Islet of Langerhans (tissue), 1 donor: ENCODE data around the genes EXTL1, SH3BGRL3 and CRYBG2.

GRCh38 chr1:25933388-25933926, 27.2 kb upstream of the STMN1 start:
- RRBS: no CpG with 5 or more reads among the region's 5 CpGs

DNA sequence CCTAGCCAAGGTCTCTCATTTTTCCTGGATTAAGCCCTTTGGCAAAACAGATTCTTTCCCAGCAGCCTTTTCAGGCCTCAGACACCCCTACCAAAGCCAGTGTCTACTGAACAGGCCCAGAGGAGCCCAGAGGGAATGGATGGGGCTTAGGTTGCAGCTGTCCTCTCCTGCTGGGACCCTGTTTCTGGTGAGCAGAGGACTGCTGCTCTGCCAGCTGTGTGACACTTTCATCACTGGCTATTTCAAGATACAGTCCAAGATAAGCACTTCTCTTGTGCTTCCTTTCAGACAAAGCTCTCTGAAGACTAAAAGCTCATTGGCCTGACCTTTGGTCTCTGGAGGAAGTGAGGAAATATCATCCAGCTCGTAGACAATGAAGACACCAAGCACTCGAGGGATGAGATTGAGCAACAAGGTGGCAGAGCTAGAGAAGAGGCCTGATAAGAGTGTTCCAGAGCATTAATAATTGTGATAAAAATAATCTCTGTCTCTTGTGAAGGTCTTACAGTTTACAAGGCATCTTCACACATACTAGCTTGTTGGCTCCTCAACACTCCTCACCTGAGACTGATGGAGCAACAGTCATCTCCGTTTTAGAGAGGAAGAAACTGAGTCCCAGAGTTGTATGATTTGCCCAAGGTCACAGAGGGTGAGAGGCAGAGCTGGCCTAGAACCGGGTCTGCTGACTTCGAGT, 829 bp downstream of the PAFAH2 start:
- RRBS: no CpG with 5 or more reads among the region's 5 CpGs

GRCh38 chr1:26021364-26022477, at the start of gene EXTL1:
TSS of gene EXTL1 (plus strand) at chr1:26021775.
- RRBS: no CpG with 5 or more reads among the region's 16 CpGs

DNA sequence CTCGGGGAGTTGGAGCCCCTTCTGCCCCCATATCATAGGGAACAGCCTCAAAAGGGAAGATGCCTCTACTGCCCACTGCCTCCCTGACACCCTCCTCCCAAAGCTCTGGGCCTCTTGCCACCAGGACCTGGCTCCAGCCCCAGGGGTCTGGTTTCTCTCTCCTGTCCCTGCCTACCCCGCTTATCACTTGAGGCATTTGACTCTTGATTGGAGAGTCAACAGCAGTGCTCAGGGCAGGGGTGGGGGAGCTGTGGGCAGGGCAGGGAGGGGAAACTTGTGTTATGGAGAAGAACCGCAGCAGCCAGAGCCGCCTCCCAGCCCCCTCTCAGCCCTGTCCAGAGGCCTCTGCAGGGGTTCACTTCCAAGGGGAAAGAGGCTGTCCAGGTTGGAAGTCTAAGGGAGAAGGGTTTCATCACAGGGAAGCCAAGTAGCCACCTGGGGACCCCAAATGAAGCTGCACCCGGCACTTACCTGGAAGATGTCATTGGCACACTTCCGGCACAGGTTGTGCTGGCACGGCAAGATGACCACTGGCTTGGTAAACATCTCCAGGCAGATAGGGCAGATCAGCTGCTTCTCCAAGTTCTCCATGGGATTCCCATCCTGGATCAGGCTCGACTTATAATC, 452 bp downstream of the TRIM63 start:
- RRBS: 50% methylated on average over 1 of the region's 8 CpGs

DNA sequence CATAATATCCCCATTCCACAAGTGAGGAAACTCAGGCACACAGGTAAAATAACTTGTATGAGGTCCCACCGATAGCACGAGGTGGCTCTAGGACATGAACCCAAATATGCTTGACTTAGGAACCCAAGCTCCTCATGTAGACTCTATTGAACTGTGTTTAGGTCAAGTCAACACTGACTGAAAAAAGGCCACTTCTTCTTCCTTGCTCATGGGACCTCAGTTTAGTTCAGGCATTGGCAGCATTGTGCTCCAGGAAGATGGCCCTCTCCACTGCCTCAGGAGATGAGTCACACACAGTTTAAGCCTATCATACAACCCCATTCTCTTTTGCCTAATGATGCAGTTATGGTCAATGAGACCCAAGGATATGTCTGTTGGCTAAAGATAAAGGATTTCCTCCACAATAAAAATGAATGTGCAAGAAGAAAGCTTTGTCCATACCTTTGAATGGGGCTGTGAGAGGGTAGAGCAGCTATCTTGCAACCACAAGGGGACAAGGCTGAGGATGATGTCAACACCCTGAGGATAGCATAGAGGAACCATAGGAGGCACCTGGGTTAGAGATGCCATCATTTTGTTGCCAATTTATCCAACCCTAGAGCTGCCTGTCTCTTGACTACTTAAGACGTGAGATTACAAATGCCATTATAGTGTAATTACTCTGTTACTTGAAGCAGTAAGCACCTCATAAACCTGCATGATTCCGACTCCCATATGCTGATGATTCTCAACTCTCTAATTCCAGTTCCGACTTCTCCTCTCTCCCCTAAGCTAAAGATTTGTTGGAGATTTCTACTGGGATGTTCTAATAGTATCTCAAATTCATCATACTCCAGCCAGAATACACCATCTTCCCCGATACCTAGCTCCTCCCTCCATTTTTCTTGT, 3.0 kb upstream of the TRIM63 start:
- RRBS: no CpG with 5 or more reads among the region's 6 CpGs

- RRBS: no CpG with 5 or more reads among the region's 5 CpGs
These were observed 18.1 kb upstream of the PDIK1L start for GRCh38 chr1:26093593-26093914.

- RRBS: no CpG with 5 or more reads among the region's 7 CpGs
These were observed 4.0 kb upstream of the SH3BGRL3 start for GRCh38 chr1:26275553-26276643.

DNA sequence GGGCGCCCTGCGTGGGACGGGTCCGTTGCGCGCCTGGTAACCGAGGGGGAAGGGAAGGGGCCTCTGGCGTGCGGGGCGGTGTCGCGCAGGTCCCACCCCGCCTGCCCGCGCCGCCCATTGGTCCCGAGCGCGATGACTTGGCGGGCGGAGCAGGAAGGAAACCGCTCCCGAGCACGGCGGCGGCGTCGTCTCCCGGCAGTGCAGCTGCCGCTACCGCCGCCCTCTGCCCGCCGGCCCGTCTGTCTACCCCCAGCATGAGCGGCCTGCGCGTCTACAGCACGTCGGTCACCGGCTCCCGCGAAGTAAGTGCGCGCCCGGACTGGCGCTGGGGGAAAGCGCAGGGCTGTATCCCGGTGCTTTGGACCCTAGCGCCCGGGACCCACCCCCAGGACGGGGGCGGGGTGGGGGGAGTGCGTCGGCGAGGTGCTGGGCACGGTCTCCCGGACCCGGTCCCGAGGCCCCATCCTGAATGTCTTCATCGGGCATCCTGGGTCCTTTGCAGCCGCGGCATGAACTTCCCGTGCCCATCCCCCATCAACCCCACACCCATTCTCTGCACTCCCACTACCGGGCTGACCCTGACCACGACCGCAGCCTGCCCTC, at the start of gene SH3BGRL3:
TSS of gene SH3BGRL3 (plus strand) at position 185 of the 603 bp plus-strand sequence.
- RRBS: 4% methylated on average over 24 of the region's 67 CpGs

DNA sequence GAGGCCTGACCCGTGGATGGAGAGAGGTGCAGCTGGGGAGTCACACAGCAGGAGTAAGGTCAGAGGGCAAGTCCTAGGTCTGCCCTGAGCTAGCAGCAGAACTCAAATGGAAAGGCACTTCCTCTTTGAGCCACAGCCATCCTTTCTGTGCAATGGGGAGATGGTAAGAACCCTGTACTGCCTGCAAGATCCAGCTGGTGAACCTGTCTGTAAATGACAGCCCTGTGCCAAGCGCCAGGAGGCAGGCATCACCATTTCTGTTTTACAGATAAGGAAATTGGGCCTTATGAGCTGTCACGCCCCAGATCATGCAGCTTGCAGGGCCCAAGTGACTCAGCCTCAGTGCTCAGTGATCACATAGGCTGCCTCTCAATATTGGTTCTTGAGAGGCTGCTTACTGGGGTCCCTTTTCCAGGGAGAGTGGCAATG, 8.7 kb downstream of the SH3BGRL3 start:
- RRBS: no CpG with 5 or more reads among the region's 3 CpGs

- RRBS: no CpG with 5 or more reads among the region's 8 CpGs
These were observed 3.1 kb downstream of the CRYBG2 start for GRCh38 chr1:26350637-26351505.

DNA sequence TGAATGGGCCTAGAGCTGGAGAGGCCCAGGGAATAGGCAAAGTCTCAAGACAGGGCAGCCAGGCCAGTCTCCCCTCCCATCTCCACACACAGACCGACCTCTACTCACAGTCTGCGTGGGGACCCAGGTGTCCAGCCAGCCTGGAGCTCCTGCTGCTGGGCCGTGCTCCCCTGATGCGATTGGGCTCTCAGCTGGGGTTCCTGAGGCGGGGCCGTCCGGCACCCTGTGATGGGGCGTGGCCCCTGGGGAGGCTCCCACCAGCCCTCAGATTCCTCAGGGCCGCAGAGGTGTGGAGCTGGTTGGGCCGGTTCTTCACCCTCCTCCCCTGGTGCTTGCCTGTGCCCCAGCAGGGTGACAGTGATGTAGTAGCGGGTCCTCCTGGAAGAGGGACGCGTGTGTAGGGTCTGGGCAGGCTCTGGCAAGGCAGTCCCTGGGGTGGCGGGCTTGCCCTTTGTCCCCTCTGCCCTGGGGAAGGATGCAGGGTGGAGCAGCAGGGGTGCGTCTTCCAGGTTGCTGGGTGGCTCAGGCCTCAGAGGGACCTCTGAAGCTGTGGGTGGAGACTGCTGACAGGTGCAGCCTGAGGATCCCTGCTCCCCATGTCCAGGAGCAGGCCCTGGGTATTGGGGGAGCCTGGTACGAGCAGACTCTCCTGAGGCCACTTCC, at the start of gene CRYBG2:
TSS of gene CRYBG2 (minus strand) at position 193 of the 663 bp plus-strand sequence.
- RRBS: 72% methylated on average over 4 of the region's 16 CpGs

DNA sequence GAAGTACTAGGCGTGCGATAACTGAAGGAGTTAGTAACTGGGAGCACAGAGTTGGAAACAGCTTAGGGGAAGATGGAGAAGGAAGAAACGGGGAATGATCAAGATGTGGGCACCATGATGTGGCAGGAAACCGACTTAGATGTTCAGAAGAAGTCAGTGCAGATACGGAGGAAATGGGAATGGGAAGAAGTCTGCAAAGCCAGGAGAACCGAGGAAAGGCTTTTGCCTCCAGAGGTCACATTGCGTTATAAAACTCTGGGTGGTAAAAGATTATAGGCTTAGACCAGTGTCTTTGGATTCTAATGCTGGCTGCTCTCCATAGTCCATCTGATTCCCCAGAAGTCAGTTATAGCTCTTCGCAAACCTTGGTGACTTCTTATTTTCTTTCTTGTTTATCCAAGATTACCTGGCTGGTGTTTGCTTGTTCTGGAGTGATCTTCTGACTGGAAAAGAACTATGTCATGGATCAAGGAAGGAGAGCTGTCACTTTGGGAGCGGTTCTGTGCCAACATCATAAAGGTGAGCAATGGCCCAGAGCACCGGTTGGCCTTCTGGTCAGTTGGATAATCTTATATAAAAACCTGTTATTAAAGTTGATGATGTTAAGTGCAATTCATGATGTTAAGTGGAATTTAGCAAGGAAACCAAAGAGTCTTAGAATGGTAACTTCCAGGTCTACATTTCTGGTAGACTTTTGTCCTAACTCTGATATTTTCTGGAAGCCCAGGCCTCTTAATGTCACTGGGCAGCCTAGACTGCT, 549 bp downstream of the DHDDS start:
- RRBS: no CpG with 5 or more reads among the region's 10 CpGs

GRCh38 chr1:26542742-26543696, 13.5 kb downstream of the RPS6KA1 start:
- RRBS: no CpG with 5 or more reads among the region's 13 CpGs

- RRBS: no CpG with 5 or more reads among the region's 11 CpGs
These were observed 885 bp upstream of the ARID1A start for GRCh38 chr1:26694914-26695345.

DNA sequence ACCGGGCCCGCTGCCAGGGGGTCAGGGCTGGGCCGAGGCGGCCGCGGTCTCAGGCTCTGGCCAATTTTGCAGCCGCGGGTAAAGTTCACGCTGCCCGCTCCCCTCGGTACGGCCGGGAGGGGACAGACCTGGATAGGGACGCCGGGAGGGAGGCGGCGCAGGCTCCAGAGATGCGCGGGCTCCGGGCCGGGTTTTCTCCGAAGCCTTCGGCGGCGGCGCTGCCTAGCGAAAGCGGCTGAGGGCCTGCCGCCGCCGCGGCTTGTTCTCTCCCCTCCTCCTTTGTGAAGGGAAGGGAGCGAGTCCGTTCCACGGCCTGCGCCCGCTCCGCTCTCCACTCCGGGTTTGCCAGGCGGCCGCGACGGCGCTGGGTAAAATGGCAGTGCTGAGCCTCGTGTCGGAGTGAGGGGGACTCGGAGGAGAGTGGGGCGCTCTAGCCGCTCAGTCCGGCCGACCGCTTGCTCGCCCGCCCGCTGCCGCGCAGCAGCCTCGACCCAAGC, 421 bp upstream of the ARID1A start:
- RRBS: 2% methylated on average over 23 of the region's 58 CpGs

GRCh38 chr1:26696603-26697449, 1.0 kb downstream of the ARID1A start:
- RRBS: 4% methylated on average over 36 of the region's 106 CpGs

DNA sequence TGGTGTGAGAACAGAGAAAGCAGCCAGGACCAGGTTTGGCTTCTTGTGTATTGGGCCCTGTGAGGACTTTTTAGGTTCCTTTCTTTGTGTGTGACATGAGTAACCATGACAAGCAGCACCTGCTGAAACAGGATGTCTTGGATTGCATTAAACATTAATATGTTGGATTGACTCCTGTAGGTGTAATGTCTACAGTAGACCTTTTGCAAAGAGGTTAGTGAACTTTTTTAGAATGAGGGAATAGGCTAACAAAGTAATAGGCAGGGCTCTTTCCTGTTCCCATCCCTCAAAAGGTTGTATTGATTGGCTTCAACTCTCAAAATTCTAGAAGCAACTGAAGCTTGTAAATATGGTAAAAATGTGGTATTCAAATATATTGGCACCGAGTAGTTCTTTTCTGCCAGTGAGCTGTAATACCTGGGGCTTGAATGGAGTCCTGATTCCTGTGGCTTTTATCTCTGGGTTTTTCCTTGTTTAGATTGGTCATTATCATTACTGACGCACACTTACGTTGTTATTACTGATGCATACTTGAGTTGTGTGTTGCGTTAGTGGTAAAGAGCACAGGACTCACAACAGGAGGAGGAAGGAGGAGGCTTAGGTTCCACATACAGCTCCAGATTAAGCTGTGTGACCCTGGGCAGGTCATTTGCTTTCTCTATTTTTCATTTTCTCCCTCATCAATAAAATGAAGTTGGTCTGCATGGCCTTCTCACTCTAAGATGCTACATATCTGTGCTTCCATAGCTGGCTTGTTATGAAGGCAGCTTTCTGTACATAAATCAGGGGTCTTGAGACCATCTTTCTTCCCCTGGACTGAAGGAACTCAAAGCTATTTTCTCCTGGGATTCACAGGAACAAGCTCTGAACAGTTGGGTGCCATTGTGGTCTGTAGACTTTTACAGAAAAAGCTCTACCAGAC, 5.4 kb downstream of the ARID1A start:
- RRBS: no CpG with 5 or more reads among the region's 4 CpGs

DNA sequence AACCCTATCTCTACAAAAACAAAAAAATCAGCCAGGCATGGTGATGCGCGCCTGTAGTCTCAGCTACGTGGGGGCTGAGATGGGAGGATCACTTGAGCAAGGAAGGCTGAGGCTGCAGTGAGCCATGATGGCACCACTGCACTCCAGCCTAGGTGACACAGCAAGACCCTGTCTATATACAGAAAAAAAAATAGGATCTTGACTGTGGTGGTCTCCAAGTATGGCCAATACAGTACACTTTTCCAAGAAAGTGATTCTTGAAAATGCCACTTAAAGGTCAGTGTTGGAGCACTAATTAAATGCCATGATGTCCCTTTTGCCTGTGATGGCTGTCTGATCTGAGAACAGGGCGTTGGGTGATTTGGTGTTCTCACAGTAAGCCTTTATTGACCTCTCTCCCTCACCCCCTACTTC, 16.1 kb downstream of the ARID1A start:
- RRBS: no CpG with 5 or more reads among the region's 4 CpGs

DNA sequence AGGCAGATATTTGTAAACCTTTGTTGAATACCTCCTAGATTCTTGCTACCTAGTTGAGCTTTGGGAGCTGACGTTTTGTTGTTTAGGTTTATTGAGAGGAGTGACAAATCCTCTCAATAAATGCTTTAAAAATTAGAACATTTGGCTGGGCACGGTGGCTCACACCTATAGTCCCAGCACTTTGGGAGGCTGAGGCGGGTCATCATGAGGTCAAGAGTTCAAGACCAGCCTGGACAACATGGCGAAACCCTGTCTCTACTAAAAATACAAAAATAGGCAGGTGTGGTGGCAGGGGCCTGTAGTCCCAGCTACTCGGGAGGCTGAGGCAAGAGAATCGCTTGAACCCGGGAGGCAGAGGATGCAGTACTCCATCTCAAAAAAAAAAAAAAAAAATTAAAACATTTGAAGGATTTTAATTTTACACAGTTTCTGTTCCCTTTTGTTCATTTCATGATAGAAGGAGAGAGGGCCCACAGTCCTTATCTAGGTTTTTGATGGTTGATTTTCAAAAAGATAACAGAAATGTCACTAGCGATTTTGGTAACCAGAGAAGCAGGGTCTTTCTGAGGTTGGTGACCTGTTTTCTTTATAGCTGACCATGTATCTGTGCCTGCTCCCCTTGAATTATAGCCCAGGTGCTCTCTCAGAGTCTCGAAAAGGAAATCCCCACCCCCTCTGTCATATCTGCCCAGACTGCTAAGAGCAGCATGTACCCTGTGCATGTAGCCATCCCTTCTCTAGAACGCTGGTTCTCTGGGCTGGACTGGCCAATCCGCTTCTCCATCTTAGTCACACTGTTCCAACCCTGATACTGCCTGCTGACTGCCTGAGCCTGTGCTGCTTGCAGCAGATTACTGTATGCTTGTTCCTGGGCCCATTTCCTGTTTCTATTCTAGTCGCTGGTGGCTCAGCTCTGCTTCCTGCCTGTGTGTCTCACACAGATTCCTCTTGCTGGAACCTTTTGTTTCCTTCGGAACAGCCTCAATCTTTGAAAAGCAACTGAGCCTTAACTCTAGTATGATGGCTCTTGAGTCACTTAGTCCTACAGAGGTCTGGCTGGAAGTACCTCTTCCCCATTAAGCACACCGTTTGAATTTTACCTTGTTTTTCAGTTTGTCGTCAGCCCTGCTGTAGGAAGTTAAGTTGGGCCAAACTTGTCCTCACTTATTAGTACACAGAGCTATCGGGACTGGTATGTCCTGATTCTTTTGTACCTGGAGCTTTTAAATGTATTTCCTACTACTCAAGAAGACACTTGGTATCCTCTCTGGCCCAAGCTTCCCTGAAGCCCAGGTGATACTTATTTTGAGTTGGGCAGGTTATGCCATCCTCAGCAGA, 43.9 kb upstream of the PIGV start:
- RRBS: no CpG with 5 or more reads among the region's 16 CpGs

GRCh38 chr1:26749345-26749734, 38.4 kb upstream of the PIGV start:
- RRBS: no CpG with 5 or more reads among the region's 9 CpGs